ENCODE results near the genes UBE2L3 and CCDC116.

DNA sequence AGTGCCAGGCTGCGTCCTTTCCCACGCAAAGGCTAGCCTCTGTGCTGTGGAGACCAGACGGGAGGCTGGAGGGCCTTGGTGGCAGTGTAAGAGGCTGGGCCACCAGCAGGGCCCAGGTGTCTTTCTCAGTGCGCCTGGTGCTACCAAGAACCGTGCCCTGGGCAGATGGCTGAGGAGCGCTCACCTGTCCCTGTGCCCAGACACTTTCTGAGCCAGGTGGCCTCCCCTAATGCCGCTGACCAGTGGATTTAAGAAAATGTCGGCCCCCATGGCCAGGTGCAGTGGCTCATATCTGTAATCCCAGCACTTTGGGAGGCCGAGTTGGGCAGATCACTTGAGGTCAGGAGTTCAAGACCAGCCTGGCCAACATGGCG is 11.4 kb upstream of the TMEM191C start:
- PRO-cap, 7 experiments = no peak in any of the 7 experiments
- RAMPAGE, long total RNA, 2 experiments = no peak in any of the 2 experiments

DNA sequence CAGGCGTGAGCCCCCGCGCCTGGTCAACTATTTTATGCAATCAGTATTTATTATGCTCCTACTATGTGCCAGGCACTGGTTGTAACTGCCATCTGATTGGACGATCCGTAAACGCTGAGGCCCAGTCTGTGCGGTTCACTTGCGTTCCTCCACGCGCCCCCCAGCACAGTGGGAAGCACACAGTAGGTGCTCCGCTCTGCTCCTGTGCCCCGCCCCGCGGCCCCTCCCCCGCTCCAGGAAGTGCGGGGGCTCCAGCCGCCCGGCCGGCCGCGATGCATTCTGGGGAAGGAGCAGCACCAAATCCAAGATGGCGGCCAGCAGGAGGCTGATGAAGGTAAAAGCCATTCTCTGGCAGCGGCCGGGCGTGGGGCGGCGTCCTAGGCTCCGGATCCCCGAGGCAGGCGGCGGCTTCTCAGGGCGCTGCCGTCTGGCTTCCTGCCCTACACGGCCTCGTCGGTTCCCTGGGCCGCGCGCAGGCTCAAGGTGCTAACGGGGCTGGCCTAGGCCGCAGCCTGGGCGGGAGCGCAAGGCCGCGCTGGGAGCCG is at the start of gene UBE2L3:
Gene UBE2L3 (plus strand): TSS at position 277 of the 545 bp plus-strand sequence.
- PRO-cap, 7 experiments = peak in 7 of 7 experiments; most common plus-strand start position 277 of the sequence (in 7); most common minus-strand start position 225 of the sequence (in 5)
- RAMPAGE, long total RNA, 2 experiments = start-site peak on the plus strand in 2 of 2 experiments, centred at positions 288 to 291 of the sequence, 495 to 749 reads per replicate

DNA sequence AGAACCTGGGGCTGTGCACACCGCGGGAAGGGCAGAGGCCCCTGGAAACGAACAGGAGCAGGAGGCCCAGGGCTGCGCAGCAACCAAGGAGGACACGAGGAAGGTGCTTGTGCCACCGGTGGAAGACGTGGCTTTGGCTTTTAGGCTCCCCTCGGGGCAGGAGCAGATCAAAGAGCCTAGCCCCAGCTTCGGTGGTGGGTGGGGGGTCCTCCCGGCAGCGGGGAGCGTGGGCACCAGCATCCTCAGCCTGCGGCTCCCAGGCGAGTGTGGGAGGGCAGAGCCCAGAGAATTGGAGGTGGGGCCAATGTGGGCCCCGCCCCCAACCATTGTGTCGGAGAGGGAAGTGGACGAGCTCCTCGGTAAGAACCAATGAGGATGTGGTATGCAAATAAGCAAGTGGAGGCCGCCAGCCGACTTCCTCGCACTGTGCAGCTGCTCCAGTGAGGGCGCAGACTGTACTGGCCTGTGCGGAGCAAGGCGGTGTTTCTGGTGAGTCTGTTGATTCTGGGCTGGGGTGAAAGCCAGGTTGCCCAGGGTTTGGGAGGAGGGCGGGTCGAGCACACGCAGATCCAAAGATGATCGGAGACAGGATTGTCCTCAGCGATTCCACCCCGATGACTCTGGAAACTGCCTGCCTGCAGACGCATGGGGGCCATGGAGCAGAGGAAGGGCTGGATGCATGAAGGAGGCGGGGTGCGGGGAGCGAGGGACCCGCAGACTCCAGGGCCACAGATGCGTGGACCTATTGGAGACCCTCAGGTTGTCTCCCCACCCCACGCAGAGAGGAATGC is at the start of gene CCDC116:
Gene CCDC116 (plus strand): TSS at position 422 of the 791 bp plus-strand sequence.
- PRO-cap, 7 experiments = no peak in any of the 7 experiments
- RAMPAGE, long total RNA, 2 experiments = no peak in any of the 2 experiments

GRCh38 chr22:21656955-21657373 is 8.8 kb upstream of the PPIL2 start:
- PRO-cap, 7 experiments = no peak in any of the 7 experiments
- RAMPAGE, long total RNA, 2 experiments = no peak in any of the 2 experiments

DNA sequence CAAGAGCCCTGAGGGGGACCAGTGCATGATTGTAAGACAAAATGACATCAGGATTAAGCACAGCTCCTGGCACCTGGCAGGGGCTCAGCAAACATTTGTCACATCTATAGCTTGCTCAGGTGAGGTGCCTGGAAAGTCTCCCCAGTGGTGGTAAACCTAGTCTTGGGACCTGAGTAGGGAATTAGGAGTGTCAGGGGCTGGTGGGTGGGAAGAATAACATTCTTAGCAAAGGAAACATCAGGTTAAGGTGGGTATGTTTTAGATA is 1.0 kb downstream of the YPEL1 start:
- PRO-cap, 7 experiments = no peak in any of the 7 experiments
- RAMPAGE, long total RNA, 2 experiments = no peak in any of the 2 experiments

GRCh38 chr22:21816105-21817025 is 51.1 kb downstream of the MAPK1 start:
- PRO-cap, 7 experiments = peak in 2 of 7 experiments; most common plus-strand start chr22:21816887 (in 2)
- RAMPAGE, long total RNA, 2 experiments = no peak in any of the 2 experiments

DNA sequence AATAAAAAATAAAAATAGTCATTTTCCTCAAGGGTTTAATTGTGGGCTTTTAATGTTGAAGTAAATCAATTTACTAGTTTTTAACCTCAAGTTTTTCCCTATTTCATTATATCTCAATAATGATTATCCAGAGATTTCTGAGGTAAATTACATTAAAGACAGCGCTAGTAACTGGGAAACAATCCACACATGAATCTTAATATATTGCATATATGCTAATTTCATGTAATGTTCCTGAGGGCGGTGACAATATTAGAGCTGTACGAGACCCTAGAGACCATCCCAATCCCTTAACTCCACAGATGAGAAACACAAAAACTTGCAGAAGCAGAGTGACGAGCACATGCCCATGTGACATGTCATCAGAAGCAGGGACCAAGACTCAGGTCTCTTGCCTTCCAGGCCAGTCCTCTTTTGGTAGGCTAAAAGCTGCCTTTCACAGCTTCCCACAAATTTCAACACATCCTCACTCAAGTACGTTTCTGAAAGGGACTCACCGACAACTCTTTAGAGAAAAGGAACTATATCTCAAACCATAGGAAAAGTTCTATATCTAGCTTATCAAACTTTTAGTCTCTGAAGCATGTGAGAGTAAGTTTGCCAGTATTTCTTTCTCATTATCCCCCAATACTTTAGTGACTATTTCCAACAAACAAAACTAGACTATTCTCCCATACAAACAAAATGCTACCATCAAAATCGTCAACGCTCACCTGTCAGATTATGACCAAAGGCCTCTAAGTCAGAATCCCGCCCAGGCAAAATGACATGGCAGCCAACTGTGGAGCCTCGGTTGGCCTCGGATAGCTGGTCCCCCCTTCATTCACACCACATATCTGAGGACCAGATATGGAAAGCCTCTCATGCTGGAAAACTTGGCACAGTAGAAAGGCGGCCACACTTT is 11.6 kb downstream of the MAPK1 start:
- PRO-cap, 7 experiments = no peak in any of the 7 experiments
- RAMPAGE, long total RNA, 2 experiments = no peak in any of the 2 experiments

DNA sequence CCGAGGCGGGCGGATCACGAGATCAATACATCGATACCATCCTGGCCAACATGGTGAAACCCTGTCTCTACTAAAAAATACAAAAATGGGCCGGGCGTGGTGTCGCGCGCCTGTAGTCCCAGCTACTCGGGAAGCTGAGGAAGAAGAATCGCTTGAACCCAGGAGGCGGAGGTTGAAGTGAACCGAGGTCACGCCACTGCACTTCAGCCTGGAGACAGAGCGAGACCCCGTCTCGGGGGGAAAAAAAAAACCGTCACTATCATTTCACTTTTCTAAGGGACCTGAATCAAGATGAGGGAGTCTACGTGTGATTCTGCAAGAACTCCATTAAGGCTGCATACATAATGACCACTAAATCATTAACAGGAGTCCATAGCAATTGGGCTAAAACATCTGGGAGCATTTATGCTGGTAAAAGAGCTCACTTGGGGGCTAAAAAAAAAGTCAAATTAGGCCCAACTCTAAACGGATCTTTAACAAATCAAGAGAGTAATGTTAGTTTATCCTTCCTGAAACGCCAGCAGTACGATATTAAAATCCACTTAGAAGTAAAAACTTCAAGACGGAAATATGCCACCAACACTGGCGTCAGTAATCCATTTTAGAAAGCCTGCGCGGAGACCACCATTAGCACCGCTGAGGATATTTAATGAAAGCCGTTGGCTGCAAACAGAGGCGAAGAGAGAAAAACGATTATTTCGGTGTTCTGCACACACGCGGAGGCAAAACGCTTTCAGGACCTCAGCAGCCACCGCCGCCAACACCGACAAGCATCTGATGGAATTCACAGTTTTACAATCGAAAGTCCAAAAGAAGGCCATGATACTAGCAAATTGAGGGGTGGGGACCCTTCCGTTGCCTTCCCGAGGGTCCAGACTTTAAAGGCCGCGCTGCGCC is 1.0 kb downstream of the MAPK1 start:
- PRO-cap, 7 experiments = peak in 2 of 7 experiments; most common plus-strand start position 725 of the sequence (in 2)
- RAMPAGE, long total RNA, 2 experiments = no peak in any of the 2 experiments

DNA sequence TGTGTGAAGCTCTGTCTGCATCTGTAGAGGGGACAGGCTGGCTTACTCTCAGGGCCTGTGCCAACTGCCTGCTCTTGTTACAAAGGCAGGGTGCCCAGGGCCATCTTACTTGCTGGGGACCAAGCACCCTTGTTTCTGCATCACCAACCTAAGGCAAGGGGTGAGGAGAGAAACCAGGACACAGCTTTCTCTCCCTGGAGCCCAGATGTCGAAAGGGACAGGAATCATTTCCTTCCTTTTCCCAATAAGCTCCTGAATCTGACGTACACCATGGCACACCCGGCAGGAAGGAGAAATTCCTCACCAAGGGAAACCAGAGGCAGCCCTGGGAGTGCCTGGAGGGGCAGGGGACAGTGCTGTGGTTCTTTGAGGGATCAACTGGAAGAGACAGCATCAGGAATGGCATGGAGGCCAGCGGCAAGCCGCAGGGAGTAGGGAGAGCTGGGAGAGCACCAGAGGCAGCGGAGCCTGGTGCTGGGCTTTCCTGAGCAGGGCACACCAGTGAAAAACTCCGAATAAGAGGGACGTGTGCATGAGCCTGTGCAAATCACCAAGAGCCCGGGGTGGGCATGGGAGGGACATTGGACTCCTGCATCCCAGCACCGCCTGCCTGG is 3.4 kb downstream of the PPM1F start:
- PRO-cap, 7 experiments = peak in 1 of 7 experiments; most common plus-strand start position 369 of the sequence (in 1); most common minus-strand start position 210 of the sequence (in 1)
- RAMPAGE, long total RNA, 2 experiments = no peak in any of the 2 experiments

DNA sequence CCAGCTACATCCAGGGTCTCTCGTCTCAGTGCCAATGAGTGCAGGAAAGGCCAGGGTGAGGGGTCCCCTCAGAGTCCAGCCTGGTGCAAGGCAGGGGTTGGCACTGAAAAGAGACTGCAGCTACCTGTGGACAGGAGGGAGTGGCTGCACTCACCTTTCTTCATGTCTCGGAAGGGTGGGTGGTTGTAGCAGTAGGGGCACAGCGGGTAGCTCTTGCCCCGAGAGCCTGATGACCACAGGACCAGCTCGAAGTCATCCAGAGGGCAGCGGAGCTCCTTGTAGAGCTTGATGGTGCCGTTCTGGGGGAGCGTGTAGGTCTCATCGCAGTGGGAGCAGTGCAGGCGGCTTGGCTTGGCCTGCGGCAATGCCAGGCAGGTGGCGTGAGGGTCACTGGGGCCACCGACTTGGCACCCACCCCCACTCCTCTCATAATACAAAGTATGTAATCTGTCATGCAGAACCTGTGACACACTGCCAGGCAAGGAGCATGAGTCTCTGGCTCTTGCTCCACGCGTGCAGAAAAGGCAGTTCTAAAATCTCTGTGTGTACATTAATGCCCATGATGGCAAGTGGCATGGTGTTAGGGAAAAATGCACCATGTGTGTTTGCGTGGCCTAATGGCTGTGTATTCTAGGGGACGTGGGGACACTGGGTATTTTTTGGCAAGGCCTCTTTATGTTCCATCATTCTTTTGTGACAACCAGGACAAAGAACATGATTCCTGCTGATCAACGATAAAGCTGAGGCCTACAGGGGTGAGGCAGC is 5.9 kb upstream of the PPM1F start:
- PRO-cap, 7 experiments = no peak in any of the 7 experiments
- RAMPAGE, long total RNA, 2 experiments = no peak in any of the 2 experiments

GRCh38 chr22:21960096-21961131 is 7.8 kb upstream of the PPM1F start:
- PRO-cap, 7 experiments = no peak in any of the 7 experiments
- RAMPAGE, long total RNA, 2 experiments = no peak in any of the 2 experiments

- PRO-cap, 7 experiments = no peak in any of the 7 experiments
- RAMPAGE, long total RNA, 2 experiments = no peak in any of the 2 experiments
Measured at GRCh38 chr22:21961703-21962290, 9.1 kb upstream of the PPM1F start.

- PRO-cap, 7 experiments = no peak in any of the 7 experiments
- RAMPAGE, long total RNA, 2 experiments = no peak in any of the 2 experiments
Measured at GRCh38 chr22:21992631-21992983, 10.0 kb upstream of the TOP3B start.

DNA sequence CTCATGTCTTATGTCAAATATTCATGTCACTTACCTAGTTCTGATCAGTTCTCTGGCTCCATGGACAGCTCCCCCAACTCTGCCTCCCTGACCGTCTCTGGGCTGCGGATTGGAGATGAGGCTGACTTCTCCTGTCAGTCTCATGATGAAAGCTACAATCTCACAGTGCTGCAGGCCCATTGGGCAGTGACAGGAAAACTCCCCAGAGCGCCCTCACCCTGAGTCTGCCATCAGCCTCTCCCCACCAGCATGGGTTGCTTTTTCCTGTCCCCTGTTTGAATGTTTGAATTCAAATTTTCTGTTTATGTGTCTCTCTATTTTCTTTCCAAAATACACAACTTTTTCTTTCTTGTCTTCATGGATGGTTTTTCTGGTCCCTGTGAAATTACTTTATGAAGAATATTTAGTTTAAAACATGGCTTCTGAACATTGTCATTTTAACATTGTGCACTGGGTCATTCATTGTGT is 63.8 kb upstream of the TOP3B start:
- PRO-cap, 7 experiments = no peak in any of the 7 experiments
- RAMPAGE, long total RNA, 2 experiments = no peak in any of the 2 experiments

DNA sequence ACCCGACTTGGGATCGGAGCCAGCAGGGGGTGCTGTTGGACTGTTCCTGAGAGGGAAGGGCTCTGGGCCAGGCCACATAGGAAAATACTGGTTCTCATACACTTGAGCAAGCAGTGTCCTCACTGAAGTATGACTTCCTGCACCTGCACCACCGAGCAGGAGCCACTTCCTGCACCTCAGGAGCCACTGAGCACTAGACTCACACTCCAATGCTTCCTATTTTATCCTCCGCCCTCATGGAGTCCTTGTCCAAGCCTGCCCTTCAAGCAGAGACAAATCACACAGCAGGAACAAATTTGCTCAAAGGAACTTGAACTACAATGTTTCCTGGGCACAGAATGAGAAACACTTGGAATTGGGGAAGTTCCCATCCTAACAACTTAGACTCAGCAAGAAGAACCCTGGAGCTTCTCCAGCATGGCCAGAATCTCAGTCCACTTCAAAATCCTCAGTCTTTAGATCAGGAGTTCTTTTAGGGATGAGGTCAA is 36.6 kb upstream of the VPREB1 start:
- PRO-cap, 7 experiments = no peak in any of the 7 experiments
- RAMPAGE, long total RNA, 2 experiments = no peak in any of the 2 experiments

DNA sequence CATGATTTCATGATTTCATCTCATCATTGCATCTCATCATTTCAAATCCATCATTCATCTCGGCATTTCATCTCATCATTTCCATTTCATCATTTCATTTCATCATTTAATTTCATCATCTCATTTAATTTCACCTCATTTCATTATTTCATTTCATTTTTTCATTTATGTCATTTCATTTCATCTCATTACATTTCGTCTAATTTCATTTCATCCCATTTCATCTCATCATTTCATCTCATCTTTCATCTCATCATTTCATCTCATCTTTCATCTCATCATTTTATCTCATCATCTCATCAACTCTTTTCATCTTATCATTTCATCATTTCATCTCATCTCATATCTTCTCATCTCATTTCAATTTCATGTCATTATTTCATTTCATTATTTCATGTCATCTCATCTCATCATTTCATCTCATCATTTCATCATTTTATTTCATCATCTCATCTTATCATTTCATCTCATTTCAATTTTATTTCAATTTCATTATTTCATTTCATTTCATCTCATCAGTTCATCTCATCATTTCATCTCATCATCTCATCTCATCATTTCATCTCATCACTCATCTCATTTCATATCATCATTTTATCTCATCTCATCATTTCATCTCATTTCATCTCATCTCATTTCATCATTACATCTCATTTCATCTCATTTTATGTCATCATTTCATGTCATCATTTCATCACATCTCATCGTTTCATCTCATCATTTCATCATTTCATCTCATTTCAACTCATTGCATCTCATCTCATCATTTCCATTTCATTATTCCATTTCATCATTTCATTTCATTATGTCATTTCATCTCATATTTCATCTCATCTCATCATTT is 41.7 kb downstream of the VPREB1 start:
- PRO-cap, 7 experiments = no peak in any of the 7 experiments
- RAMPAGE, long total RNA, 2 experiments = start-site peak on the minus strand in 1 of 2 experiments, centred at position 481 of the sequence, 20 reads per replicate

DNA sequence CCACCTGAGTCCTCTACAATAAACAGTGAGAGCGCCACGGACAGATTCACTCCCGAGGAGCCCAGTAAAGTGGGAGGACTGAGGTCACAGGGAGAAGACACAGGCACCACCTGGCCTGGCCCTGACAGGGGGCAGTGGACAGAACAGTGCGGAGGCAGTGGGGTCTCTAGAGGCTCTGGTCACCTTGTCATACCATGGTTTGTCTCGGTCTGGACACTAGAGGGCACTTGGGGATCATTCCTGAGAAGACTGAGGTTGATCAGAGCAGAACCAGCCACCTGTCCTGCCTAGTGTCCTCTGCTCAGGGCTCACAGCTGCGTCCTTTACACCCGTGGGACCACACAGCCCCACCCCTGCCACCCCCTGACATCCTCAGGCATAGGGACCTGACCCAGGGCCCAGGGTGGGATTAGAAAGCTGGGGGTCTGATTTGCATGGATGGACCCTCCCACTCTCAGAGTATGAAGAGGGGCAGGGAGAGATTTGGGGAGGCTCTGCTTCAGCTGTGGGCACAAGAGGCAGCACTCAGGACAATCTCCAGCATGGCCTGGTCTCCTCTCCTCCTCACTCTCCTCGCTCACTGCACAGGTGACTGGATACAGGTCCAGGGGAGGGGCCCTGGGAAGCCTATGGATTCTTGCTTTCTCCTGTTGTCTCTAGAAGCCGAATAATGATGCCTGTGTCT is 99.1 kb downstream of the ZNF280B start:
- PRO-cap, 7 experiments = no peak in any of the 7 experiments
- RAMPAGE, long total RNA, 2 experiments = start-site peak on the plus strand in 1 of 2 experiments, centred at position 497 of the sequence, 57 reads per replicate

DNA sequence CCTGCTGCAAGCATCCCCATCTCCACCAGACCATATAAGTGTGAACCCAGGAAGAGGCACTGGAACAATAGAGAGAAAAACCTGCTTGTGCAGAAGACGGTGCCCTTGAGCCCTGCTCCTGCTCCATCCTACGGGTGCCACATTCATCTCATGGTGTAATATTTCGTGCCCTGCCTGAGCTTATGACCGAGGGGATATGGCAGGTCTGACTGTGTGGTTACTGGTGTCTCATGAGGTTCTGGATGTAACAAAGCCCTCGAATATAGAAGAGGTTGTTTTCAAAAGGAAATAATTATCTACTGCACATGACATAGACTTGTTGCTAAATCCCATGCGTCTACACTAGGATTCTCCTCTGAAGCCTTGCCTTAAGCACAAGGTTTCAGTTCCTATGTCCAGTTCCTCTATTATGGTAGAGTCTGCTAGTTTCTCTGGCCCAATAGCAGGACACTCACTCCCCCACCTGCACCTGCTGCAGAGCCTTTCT is 70.4 kb downstream of the GGTLC2 start:
- PRO-cap, 7 experiments = no peak in any of the 7 experiments
- RAMPAGE, long total RNA, 2 experiments = no peak in any of the 2 experiments

GRCh38 chr22:22720717-22721412 is 76.5 kb downstream of the GGTLC2 start:
- PRO-cap, 7 experiments = no peak in any of the 7 experiments
- RAMPAGE, long total RNA, 2 experiments = no peak in any of the 2 experiments

DNA sequence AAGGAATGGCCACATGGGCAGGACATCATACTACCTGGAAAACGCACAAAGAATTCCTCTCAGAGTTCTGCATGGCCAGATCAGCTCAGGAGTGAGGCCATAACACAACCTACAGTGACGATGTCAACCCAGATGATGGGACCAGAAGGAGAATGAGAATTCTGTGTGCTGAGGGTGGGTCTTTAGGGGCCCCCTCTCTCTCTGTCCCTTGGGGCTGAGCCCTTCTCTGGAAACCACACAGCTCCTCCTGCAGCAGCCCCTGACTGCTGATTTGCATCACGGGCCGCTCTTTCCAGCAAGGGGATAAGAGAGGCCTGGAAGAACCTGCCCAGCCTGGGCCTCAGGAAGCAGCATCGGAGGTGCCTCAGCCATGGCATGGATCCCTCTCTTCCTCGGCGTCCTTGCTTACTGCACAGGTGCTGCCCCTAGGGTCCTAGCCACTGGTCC is 7.2 kb upstream of the IGLL5 start:
- PRO-cap, 7 experiments = no peak in any of the 7 experiments
- RAMPAGE, long total RNA, 2 experiments = no peak in any of the 2 experiments